ENCODE measurements around the gene FNDC10.

DNA sequence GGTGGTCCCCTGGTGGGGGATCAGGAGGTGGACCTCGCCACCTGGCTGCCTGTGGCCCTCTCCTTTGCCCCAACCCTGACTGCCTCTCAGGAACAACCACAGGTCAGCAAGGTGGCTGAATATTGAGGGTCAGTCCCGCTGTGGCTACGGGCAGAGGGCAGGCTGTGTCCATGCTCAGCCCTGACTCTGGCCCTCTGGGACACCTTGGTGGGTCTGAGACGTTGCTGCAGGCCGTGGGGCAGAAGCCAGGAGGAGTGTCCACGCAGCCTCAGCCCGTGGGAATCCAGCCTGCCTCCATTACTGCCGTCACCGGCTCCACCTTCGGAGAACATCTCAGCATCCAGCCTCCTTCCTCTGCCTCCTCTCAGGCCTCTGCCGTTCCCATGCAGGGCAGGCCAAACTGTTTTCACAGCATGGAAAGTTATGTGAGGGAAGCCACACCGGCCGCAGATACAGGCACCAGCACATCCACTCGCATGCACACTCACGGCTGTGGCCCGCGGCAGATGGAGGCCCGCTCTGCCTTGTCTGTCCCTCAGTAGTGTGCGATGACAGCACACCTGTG, 1.0 kb upstream of the UBE2J2 start:
- RRBS, 2 experiments = no CpG with 5 or more reads among the region's 19 CpGs

DNA sequence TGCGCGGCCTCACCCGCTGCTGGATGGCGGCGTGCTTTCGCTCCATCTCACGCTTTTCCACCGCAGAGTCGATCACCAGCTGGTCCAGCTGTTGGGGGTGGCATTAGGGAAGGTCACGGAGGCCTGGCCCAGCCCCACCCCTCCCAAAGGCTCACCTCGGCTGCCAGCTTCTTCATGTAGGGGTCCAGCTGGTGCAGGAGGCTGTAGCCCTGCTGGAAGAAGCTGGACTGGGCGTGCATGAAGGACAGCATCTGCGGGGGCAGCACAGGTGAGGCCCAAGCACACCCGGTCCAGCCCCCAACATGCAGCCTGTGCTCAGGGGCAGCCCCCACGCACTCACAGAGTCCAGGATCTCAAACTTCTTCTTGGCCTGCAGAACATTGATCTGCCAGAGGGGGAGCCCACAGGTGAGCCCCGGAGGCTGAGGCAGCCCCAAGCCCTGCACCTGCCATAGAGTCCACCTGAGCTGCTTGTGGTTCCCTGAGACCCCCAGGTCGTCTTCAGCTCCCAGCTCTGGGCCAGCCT, 7.8 kb downstream of the ACAP3 start:
- RRBS, 2 experiments = no CpG with 5 or more reads among the region's 17 CpGs

DNA sequence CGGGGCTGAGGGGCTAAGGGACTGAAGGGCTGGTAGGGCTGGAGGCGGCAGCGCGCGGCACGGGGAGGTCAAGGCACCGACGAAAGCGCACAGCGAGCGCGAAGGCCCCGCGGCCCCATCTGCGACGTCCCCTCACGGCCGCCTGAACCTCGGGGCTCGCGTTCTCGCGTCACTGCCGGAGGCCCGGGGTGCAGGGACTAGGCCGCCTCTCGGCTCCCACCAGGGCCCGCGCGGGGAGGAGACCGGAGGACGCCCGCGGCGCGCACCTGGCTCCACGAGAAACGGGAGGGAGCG, 294 bp downstream of the INTS11 start:
- RRBS, 2 experiments = 2% methylated on average over 15 of the region's 39 CpGs

DNA sequence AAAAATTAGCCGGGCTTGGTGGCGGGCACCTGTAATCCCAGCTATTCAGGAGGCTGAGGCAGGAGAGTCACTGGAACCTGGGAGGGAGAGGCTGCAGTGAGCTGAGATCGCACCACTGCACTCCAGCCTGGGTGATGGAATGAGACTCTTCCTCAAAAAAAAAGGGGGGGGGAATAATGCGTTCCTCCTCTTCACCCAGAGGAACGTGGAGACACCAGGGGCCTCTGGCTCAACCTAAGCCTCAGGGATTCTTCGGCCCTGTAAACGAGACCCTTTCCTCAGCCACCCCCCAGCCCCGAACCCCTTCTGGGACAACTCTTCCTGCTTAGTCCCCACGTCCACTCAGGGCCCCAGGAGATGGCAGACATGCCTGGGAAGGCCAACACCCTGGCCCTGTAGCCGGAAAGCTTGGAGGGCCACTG, 2.2 kb downstream of the AURKAIP1 start:
- RRBS, 2 experiments = no CpG with 5 or more reads among the region's 10 CpGs

- RRBS, 2 experiments = no CpG with 5 or more reads among the region's 29 CpGs
Observed at GRCh38 chr1:1442017-1442677, 6.7 kb downstream of the VWA1 start.

GRCh38 chr1:1470640-1470844, 1.0 kb upstream of the ATAD3B start:
- RRBS, 2 experiments = no CpG with 5 or more reads among the region's 5 CpGs

- RRBS, 2 experiments = no CpG with 5 or more reads among the region's 23 CpGs
Observed at GRCh38 chr1:1561989-1562948, 12.4 kb downstream of the SSU72 start.

- RRBS, 2 experiments = no CpG with 5 or more reads among the region's 16 CpGs
Observed at GRCh38 chr1:1569186-1570013, 5.3 kb downstream of the SSU72 start.

DNA sequence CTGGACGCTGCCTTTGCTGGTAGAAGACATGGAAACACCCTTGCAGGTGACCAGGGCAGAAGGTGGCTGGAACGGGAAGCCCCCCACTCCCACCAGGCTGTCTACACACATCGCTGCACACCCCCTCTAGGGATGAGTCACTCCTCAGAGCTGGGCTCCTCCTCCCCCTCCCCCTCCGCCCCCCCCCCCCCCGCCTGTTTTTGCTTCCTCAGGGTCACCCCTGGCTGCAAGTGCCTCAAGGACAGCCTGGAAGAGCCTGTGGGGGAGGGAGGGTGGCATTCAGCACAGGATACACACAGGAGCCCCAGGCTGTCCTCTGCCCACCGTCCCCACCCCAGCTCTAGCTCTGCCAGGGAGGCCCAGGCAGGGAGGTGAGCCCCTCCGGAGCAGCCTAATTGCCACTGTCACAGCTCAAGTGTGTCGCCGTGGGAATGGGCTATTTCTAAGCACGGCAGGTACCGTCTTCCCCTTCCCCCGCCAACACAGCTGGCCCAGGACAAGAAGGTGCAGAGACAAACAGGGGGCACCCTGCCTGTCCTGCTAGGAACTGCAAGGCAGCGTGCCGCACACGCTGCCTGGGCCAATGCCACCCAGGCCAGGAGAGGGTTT, 2.5 kb downstream of the FNDC10 start:
- RRBS, 2 experiments = no CpG with 5 or more reads among the region's 15 CpGs

DNA sequence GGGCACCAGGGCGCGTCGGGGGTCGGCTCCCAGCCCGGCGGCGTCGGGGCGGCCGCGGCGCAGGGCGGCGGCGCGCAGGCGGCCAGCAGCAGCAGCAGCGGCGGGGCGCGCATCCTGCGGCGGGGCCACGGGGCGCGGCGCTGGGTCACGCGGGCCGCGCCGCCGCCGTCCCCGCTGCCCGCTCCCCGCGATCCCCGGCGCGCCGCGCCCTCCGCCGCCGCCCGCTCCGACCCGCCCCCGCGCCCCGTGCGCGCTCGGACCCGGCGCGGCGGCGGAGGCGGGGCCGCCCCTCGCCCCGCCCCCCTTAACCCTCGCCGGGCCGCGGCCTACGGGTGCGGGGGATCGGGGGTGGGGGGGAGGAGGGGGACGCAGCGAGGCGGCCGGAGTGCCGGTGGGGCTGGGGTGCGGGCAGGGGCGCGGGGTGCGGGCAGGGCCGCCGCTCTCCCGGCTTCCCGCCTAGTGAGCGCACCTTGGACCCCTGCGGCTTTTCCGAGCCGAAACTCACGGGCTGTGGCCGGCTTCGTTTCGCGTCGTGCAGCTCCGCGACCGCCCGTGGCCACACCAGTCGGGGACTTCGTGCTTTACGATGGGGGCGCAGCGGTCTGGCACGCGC, at the start of gene FNDC10:
Gene FNDC10, minus strand, starts transcription at position 233 of the 613 bp plus-strand sequence.
- RRBS, 2 experiments = 1 to 2% methylated on average over 48 to 59 of the region's 105 CpGs

DNA sequence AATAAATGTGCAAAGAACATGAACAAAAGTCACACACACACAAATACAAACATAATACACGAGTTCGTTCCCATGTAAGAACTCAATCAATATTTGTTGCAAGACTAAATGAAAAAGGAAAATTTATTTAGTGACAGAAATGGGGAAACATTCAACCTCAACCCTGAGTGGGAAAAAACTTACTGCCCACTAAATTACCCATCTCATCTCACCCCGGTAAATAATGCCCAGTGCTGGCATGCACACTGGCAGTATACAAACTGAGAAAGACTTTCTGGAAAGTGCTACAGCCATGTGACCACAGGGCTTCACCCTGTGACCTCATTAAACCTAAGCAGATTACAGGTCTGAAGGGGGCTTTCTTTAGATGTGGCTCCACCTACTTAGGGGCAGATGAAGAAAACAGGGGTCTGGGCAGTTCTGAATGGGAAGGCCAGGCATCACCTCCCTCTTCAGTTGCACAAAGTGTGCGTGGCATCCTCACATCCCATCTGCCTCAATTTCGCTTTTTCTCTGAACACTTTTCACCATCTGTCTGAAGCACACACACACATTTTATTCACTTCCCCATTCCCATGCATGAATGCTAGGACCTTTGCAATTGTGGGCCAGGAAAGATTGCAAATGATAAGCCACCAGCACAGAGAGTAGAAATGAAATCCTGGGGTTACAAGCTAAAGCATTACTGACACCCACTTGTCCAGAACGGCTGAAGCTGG, 2.9 kb downstream of the NADK start:
- RRBS, 2 experiments = no CpG with 5 or more reads among the region's 6 CpGs

DNA sequence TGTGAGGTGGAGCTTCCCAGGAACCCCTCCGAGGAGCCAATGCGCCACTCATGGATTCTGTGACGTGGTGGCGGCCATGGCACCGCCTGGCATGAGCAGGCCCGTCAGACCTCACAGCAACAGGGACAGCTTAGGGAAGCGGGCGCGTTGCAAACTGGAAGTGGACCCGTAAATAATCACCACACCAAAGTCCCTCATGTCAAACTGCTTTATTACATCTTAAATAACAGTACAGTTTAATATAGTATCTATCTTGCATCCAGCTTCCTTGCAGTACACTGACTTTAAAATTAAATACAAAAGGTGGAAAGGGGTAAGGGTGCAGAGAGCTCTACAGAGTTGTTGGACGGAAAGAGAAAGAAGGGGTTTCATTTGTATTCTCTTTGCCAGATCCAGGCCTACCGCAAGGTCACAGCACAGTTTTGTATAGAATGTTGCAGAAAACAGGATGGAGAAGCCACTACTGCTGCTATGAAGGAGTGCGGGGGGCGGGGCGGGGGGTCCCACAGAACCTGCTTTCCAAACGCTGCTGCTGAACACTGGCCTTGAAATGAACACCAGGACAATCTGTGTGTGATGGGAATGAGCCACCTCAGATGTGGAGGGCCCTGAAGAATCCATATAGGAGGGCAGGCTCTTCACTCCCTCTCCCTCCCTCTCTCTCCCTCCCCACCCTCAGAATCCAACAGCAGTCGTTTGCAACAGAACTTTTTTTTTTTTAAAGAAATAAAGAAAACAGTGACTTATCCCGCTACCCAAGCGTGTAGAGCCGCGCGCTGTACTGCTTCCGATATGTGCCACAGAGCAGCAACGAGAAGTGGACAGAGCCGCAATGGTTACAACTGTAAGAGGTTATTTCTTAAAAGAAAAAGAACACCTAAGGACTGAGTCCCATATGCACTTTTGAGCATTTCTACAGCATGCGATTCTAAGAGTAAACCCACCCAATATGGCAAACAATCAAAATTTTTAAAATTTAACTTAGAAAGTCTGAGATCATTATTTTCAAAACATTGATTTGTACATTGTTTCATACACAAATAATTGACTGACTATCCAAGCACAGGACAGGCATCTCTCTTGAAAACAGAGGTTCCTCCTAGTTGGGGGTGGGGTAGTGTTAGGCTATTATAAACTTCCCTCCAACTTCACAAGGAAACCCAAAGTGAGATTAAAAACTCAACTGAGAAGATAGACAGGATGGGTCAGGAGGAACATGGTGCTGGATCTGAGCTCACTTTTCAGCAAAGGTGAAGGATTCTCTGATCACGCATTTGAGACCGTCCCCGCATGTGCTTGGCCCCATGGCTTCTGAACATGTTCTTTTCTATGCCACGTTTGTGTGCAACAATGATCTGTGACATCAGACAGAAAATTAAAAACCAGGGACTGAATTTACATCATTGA, 7.3 kb upstream of the NADK start:
- RRBS, 2 experiments = no CpG with 5 or more reads among the region's 30 CpGs

- RRBS, 2 experiments = no CpG with 5 or more reads among the region's 12 CpGs
Observed at GRCh38 chr1:1852662-1853879, 37.8 kb downstream of the GNB1 start.

DNA sequence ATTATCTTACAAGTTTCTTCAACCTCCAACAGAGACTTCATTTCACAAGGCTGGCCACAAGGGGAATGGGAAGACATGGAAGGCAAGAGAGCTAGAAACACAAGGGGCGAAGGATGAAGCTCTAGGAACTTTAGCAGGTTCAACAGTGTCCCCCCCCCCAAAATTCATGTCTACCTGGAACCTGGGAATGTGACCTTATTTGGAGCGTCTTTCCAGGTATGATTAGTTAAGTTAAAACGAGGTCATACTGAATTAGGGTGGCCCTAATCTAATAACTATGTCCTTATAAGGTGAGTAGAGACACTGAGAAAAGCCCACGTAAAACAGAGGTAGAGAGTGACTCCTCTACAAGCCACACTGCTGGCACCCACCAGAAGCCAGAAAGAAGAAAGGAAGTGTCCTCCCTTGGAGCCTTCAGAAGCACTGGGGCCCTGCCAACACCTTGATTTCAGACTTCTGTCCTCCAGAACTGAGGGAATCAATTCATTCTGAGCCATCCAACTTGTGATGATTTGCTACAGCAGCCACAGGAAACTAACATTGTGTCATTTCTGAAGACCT, 15.1 kb downstream of the GNB1 start:
- RRBS, 2 experiments = no CpG with 5 or more reads among the region's 4 CpGs

DNA sequence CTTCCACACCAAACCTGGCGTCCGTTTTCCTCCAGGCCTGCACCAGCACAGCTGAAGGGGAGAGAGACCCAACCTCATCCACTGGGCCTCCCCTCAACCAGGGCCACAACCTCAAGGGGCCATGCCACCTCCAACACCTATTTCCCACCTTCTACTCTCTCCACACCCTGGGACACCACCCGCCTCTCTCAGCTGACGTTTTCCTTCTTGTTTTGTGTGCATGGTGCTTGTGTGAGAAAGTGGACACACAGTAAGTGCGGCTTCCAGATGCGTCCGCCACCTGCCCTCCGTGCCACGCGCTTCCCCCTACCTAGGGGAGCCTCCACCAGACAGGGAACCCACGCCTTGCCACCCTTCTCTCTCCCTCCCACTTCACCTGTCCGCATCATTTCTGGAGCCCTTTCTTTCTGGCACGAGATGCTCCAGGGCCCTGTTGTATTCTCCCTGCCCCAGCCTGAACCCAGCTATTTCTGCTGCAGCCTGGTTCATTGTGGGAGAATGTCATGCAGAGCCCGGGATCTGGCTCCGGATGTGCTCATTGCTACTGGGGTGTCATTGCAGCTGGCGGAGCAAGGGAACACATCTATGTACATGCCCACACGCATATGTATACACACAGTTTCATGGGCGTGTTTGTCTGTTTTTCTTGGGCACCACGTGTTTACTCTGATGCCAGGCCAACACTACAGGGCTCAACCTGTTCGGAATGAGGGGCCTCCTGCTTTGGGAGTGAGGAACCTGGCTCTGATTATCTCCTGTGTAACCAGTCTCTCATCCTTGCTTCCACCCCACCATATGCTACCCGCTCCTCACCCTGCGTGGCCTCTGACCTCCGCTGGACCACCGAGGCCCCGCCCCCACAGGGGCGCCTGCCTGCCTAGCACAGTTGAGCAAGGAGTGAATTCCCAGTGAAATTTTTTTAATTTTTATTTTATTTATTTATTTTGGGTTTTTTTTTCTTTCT, 1.5 kb upstream of the GNB1 start:
- RRBS, 2 experiments = no CpG with 5 or more reads among the region's 26 CpGs

- RRBS, 2 experiments = 17 to 70% methylated on average over 4 of the region's 10 CpGs
Observed at GRCh38 chr1:1915831-1916275, 793 bp downstream of the CALML6 start.

DNA sequence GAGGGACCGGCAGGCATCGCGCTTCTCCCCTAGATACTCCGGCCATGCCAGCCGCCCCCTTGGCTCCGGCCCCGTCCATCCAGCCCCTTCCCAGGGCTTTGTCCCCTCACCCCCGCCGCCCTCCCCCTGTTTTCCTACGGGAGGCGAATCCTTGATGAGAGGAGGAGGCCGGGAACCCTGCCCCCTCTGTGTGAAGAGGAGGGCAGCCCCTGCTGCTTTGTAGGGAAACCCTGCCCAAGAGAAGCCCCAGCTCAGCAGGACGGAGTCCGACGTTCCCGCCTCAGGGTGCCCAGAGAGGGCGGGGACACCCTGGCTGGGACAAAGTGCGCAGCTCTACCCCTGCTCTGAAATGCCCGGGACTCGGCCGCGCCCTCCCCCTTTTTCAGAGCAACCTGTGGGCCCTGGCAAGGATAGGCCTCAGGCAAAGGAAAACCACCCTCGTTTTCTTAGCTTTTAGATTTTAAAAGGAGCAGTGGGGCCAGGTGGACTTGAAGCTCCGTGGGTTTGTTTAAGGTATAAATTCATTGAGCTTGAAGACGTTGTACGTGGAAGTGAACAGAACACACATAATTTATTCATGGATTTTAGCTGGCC, 42.0 kb downstream of the PRKCZ start:
- RRBS, 2 experiments = 31 to 64% methylated on average over 4 of the region's 26 CpGs

GRCh38 chr1:2132805-2133842, 61.4 kb downstream of the FAAP20 start:
- RRBS, 2 experiments = no CpG with 5 or more reads among the region's 73 CpGs

DNA sequence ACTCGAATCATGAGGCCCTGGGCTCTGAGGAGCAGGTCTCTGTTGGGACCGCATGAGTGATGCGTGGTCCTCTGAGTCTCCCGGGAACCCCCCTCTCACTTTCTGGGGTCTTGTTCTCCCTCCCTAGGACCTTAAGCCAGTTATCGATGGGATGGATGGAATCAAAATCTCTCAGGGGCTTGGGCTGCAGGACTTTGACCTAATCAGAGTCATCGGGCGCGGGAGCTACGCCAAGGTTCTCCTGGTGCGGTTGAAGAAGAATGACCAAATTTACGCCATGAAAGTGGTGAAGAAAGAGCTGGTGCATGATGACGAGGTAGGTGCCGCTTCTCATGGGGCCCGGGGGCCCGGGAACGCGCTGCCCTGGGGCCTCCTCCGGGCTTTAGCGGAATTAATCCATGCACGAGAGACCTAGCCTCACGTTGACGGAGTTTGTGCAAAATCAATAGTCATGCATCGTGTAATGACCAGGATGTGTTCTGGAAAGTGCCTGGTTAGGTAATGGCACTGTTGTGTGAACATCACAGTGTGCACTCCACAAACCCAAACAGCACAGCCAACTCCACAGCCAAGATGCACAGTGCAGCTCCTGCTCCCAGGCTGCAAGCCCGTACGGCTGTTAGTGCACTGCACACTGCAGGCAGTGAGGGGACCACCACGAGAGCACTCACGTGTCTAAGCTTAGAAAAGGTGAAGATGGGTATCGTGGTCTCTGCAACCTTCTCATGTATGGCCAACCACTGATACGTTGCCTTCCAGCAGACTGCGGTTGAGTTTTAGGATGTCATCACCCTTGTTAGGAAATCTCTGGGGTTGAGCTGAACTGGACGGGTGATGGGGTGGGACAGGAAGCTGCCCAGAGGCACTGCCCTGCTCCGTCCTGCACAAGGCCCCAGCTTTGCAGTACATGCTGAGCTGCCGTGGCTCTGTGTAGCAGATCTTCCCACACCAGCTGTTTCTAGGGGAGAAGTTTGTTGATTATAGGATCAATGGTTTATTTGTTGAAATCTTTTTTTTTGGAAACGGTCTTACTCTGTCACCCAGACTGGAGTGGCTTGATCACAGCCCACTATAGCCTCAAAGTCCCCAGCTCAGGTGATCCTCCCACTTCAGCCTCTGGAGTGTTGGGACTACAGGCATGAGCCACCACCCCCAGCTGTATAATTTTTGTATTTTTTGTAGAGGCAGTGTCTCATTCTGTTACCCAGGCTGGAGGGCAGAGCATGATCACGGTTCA, 43.5 kb downstream of the FAAP20 start:
- RRBS, 2 experiments = no CpG with 5 or more reads among the region's 35 CpGs

GRCh38 chr1:2167370-2167609, 27.3 kb downstream of the FAAP20 start:
- RRBS, 2 experiments = no CpG with 5 or more reads among the region's 9 CpGs